Hematopoietic multipotent progenitor cell (in vitro differentiated cells): ENCODE data around the gene OTOS.

- CAGE, long polyA plus RNA: no peak
Observed at GRCh38 chr2:239465183-239466243, 64.7 kb upstream of the HDAC4 start.

- CAGE, long polyA plus RNA: no peak
Observed at GRCh38 chr2:239952583-239953016, 72.5 kb downstream of the NDUFA10 start.

- CAGE, long polyA plus RNA: no peak
Observed at GRCh38 chr2:239975715-239976598, 49.2 kb downstream of the NDUFA10 start.

- CAGE, long polyA plus RNA: no peak
Observed at GRCh38 chr2:240140055-240140870, at the start of gene OTOS. OTOS (minus strand) TSS chr2:240140658.

- CAGE, long polyA plus RNA: no peak
Observed at GRCh38 chr2:240457169-240458452, 22.1 kb downstream of the GPC1 start.

DNA sequence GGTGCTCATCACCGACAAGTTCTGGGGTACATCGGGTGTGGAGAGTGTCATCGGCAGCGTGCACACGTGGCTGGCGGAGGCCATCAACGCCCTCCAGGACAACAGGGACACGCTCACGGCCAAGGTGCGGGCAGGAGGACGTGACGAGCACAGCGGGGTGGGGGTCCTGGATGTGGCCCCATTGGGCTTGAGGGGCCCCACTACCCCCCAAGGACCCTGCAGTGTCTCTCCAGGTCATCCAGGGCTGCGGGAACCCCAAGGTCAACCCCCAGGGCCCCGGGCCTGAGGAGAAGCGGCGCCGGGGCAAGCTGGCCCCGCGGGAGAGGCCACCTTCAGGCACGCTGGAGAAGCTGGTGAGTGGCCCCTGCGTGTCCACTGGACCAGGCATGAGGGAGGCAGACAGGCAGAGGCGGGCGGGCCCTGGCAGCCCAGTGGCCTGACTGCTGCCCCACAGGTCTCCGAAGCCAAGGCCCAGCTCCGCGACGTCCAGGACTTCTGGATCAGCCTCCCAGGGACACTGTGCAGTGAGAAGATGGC is 29.2 kb downstream of the GPC1 start:
- CAGE, long polyA plus RNA: no peak

DNA sequence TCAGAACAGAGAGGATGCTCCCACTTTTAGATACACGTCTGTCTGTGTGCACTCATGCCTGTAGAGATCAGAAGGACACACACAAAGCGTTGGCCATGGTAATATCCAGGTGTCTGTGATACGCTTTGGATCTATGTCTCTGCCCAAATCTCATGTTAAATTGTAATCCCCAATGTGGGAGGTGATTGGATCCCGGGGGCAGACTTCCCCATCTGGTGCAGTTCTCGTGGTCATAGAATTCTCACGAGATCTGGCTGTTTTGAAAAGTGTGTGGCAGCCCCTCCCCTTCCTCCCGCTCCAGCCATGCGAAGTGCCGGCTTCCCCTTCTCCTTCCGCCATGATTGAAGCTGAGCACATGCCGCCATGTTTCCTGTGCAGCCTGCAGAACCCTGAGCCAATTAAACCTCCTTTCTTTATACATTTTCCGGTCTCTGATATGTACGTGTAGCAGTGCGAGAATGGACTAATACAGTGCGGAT is 42.4 kb downstream of the GPC1 start:
- CAGE, long polyA plus RNA: no peak

DNA sequence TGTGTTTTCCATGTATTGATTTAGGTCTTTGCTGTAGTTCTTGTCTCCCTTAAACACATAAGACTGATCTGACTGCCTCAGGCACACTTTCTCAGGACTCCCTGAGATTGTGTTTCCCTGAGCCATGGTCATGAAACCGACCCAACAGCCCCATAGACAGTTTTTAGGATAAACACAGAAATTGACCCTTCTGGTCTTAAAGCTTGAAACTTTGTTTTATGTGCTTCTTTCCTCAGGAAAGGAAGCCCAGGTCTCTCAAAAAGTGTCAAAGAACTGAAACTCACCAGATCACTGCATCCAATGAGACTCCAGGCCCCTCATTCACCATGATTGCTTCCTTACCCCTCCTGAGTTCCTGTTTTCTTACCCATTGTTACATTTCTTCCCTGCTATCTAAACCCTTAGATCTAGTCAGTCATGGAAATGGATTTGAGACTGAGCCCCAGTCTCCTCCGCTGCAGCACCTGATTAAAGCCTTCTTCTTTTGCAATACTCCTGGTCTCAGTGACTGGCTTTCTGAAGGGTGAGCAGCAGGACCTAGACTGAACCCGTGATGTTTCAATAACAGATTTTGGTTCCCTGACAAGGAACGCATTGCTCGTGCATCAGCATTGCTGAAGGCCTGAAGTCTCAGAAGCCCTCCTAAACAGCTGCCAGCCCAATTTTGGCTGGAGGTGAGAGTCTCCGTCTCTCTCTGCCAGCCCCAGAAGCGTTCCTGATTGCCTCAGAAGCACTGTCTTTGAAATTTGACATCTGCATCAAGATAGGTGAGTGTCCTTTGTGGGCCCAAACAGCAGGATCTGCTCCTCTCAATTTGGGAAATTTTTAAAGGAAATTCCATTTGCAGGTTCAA is 17.3 kb downstream of the ANKMY1 start:
- CAGE, long polyA plus RNA: no peak

DNA sequence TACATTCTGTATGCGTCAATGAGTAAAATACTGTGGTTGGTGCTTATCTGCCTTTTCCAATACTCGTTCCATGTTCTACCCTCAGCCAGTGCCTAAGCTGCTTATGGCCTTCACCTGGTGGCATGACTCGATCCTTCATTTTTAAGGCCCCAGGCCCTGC is 3.2 kb upstream of the RNPEPL1 start:
- CAGE, long polyA plus RNA: no peak

- CAGE, long polyA plus RNA: no peak
Observed at GRCh38 chr2:240581786-240582291, 4.7 kb upstream of the CAPN10 start.

- CAGE, long polyA plus RNA: no peak
Observed at GRCh38 chr2:240686119-240686642, 3.5 kb upstream of the AQP12B start.

DNA sequence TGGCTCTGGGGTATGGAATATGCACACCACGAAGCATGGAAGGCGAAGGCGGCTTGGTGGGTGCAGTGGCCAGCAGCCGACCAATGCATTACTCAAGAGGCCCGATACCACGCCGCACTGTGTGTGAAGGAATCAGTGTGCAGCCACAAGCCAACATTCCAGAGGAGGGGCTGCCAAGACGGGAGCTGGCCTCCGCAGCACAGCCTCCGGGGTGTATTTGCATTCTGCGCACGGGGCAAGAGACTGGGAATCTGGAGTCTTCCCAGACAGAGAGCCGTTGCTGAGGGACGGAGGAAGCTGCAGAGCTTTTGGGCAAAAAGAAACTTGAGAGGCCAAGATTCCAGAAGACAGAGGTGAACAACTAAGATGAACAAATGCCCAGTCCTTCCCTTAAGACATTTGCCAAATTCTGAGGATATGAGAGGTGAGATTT is 19.7 kb downstream of the KIF1A start:
- CAGE, long polyA plus RNA: no peak

GRCh38 chr2:240896539-240897116 is 672 bp upstream of the MAB21L4 start:
- CAGE, long polyA plus RNA: no peak

DNA sequence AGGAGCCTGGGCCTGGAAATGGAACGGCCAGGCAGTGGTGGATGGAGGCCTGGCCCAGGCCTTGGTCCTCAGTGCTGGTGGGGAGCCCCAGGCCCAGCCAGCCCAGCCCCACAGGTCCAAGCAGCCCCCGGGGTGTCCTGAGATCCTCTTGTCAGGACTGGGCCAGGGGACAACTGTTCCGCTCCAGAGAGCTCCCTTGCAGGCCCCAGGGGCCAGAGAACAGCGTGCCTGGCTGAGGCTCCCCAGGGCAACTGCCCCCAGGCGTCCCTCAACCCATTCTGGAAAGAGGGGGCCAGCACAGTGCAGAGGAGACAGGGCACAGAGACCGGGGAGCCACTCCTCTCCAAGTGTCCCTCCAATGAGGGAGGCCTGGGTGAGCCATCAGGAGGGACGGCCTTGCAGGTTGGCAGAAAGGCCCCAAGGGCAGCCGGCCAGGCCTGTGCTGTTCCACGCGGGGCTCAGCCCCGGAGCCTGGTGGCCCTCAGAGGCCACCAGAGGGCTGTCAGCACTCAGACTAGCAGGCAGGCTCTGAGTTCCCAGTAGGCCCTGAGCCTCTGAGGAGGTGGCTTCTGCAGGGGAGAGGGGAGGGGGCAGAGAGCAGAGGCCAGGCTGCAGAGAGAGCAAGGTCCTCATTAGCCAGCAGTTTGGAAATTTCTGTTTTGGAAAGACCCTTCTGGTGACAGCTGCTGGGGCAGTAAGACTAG is 29.5 kb upstream of the SNED1 start:
- CAGE, long polyA plus RNA: no peak

DNA sequence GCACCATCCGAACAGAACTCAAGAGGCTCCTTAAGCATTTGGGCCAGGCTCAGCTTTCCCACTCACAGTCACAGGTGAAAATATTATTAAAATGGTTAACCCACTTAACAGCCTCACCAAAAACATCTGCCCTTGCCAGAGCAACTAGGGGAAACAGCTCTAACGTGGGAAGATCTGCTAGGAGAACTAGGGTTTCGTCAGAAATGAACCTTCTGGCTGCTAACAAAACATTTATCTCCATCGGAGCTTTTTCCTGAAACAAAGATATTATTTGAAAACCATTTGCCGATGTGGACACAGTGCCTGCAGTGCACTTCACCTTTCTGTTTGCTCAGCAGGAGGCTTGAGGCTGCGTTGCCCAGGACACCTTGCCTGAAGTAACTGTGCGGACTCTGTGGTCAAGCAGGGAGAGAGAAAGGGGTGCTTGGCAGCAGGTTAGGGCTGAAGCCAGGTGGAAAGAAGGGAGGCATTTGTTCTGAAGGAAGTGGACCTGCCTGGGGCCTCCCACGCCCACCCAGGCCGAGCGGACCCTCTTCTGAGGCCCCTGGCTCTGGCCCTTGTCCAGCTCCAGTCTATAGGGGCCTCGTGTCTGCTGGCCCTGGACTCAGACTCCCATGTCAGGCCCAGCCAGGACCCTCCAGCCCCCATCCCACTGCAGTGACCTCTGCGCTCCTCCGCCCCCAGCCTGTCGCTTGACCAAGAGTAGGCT is 2.3 kb downstream of the SNED1 start:
- CAGE, long polyA plus RNA: no peak

DNA sequence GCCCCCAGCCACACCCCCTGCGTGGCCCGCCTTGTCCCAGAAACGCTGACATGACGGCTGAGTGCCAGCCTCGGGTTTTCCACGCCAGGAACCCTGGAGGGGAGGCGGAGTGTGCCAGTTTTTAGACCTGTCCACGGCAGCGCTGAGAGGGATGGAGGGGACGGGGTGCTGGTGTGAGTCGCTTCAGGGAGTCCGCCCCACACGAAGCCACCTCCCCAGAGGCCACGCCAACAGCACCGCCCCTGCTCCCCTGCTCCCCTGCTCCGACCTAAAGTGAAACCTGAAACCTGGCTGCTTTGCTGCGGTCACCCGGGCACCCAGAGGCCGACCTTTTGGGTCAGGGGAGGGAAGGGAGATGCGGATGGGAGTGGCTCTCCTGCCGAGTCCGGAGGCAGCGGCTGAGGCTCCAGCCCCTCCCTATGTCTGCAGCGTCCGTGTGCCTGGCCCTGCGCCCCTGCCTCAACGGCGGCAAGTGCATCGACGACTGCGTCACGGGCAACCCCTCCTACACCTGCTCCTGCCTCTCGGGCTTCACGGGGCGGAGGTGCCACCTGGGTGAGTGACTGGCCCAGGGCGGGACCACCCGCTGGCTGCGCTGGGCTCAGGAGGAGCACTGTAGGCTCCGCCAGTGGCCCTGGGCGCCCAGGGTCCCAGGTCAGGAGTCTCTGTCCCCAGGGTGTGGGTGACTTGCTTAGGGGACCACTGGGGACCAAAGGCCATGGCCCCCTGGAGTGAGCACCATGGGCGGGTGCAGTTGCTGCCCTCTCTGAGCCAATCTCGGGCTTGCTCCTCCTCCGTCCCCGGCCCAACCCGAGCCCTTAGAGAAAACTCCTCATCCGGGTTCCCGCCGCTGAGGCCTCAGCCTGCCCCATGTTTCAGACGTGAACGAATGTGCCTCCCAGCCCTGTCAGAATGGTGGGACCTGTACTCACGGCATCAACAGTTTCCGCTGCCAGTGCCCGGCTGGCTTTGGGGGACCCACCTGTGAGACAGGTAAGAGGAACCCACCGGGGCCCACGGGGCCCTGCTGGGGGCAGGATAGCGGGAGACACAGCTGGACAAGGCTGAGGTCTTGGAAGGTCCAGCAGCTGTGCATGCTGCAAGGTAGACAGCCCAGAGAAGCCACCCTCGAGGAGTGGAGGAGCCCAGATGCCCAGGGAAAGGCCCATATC is 38.3 kb downstream of the SNED1 start:
- CAGE, long polyA plus RNA: no peak

DNA sequence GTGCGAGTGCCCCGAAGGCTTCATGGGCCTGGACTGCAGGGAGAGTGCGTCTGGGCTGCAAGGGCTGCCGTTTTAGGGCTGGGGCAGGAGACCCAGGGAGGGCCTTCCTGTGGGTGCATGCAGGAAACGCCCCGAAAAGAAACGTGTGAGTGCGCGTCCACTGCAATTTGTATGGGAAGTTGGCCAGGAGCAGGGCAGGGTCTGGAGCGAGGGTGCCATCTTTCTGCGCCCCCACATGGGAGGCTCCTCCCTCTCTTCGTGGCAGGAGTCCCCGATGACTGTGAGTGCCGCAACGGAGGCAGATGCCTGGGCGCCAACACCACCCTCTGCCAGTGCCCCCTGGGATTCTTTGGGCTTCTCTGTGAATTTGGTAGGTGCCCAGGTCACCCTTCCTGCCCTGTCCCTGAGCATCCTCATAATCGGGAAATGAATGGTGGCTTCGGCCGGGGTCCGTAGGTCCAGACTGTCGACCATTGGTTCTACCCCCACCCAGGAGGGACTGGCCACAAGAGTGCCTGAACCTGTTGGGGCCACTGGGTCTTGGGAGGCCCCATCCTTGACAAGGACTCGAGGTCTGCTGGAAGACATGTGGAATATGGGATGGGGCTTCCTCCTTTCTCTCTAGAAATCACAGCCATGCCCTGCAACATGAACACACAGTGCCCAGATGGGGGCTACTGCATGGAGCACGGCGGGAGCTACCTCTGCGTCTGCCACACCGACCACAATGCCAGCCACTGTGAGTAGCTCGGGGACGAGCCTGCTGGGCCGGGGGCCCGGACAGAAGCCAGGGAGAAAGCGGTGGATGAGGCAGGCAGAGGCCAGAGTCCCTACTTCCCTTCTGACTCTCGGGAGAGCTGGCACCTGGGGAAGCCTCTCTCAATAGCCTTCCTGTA is 50.2 kb downstream of the SNED1 start:
- CAGE, long polyA plus RNA: no peak

DNA sequence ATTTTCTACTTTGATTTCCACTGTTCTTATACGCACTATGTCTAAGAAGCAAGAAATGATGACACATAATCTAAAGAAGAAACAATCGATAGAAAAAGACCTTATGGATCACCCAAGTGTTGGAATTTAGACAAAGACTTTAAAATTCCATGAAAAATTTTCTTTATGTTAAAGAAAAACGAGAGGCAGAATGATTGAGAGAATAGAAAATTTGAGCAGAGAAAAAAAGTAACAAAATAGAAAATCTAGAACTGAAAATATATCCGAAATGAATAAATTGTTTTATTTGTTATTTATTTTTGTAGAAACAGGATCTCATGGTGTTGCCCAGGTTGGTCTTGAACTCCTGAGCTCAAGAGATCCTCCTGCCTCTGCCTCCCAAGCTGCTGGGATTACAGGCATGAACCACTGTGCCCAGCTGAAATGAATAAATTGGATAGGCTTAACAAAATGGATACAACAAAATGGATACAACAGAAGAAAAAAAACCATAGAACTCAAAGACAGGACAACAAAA is 46.0 kb downstream of the MTERF4 start:
- CAGE, long polyA plus RNA: no peak

DNA sequence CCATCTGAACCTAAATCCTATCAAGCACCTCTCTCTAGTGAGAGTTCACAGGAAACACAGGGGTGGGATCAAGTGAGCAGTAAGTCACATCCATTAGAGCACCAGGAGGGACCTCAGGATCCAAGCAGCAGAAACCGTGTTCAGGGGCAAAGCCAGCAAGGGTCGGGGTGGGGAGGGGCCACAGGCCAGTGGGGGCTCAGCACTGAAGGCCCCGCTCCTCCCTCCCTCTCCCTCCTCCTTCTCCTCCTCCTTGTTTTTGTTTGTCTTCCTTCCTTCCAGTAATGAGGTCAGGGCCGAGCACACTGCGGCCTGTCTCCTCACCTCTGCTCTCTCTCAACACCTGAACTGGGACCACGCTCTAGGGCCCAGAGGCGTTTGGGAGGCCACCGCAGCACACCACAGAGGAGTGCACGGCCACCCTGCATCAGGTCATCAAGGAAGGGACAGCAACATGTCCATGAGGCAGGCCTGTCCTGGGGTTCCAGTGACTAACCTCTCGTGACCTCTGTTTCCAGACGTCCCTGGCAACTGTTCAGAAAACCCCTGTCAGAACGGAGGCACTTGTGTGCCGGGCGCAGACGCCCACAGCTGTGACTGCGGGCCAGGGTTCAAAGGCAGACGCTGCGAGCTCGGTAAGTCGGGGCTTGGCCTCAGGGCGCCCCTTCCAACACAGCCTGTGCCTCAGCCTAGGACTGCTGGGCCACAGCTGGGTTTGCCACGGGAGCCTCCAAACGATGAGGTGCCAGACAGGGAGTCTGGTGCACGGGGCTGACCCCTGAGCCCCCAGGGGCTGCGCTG is 20.7 kb downstream of the MTERF4 start:
- CAGE, long polyA plus RNA: no peak

- CAGE, long polyA plus RNA: no peak
Observed at GRCh38 chr2:241252758-241253904, 62.3 kb downstream of the HDLBP start.